Cerebral cortex (tissue), 2 donors: ENCODE measurements around a stretch of chr2.

GRCh38 chr2:40280947-40281784 is 170.7 kb downstream of the SLC8A1 start:
- PRO-cap, 2 experiments, result no peak in any of the 2 experiments

DNA sequence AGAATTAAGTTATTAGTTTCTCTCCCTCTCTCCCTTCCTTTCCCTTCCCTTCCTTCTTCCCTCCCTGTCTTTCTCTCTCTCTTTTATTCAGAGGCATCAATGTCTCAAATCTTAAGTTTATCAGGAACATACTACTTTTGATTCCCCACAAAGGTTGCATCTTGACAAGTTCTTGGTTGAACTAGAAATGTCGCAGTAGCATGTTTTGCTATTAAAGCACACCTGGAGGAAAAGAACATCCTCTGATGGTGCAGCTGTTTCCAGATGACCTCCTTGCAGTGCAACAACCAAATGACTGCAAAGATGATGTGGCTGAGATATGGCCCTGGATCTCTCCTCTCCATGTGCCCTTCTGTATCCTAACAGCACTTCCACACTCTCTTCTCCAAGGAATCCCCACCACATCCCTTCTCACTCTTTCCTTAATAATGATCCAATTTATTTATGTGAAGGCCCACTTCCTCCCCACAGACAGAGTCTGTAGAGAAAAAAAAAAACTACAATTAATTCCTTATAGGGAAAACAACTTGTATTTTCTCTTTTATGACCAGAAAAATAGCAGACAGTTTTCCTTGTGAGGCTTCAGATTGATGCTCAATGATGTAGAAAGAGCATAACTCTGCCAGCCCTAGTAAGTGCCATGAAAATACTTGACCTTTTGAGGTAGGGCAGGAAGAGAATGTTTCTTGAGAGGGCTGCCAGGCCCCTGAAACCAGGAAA is 127.1 kb downstream of the SLC8A1 start:
- PRO-cap, 2 experiments, result no peak in any of the 2 experiments

- PRO-cap, 2 experiments, result no peak in any of the 2 experiments
Observed at GRCh38 chr2:40367290-40368091, 84.4 kb downstream of the SLC8A1 start.

DNA sequence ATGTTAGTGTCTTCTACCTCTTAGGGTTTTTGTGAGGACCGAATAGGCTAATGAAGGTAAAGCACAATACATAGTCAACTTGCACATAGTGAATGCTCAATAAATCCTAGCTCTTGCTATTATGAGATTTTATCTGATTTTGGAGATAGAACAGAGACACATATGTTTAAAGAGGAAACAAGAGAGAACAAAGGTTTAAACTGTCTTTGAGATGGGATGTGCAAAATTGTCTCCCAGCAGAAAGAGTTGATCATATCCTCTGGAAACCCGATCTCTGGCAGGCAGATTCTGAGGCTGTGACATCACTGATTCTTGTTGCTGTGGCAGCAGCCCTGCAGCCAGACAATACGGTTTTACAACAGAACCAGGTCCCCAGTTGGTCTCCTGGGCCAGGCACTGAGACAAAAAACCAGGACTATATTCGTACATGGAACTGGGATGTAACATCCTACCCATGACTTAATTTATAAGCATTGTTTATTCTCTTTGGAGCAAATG is 80.3 kb downstream of the SLC8A1 start:
- PRO-cap, 2 experiments, result no peak in any of the 2 experiments

GRCh38 chr2:40487498-40488082 is 35.7 kb upstream of the SLC8A1 start:
- PRO-cap, 2 experiments, result peak in 1 of 2 experiments; most common plus-strand start chr2:40487766 (in 1); most common minus-strand start chr2:40487669 (in 1)

DNA sequence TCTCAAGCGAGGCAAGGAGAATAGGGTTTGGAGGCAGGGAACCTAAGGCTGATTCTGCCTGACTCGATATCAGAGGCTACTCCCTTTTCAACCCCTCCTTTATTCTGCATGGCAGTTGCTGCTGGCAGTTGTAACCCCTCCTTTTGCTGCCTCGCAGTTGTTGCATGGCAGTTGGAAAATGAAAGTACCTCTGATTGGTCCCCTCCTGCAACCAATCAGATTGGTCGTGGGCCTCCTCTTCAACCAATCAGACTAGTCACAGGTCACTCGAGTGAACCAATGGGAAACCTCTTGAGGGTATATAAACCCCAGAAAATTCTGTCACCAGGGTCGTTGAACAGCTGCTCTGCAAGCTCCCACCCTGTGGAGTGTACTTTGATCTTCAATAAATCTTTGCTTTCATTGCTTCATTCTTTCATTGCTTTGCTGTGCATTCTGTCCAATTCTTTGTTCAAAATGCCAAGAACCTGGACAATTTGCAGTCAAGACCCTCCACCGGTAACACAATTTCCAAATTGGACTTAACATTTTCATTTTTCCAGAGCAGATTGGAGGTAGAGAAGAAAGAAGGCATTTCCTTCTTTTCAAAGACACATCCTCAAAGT is 294.4 kb upstream of the SLC8A1 start:
- PRO-cap, 2 experiments, result no peak in any of the 2 experiments

DNA sequence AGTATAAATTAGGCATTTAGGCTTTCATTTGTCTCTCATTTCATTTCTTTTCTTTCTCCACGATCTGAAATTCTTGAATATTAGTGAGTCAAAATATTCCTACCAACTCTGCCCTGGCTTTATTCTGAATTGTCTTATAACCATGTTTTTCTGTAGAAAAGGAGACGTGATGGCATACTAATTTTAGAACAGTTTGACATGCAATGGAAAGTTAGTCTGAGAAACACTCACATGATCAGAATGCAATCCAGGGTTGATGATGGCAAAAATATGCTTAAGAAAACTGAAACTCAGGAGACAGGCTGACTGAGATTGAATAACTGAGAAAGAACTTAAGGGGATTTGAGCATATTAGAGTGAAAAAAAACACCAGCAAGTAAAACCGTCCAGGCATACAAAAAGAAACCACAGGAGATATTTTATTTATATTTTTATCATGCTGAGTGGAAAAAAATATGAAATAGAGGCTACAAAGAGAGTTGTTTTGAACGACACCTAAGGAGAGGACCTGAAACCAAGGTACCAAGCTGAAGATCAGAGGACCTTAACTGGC is 437.3 kb upstream of the PKDCC start:
- PRO-cap, 2 experiments, result no peak in any of the 2 experiments

DNA sequence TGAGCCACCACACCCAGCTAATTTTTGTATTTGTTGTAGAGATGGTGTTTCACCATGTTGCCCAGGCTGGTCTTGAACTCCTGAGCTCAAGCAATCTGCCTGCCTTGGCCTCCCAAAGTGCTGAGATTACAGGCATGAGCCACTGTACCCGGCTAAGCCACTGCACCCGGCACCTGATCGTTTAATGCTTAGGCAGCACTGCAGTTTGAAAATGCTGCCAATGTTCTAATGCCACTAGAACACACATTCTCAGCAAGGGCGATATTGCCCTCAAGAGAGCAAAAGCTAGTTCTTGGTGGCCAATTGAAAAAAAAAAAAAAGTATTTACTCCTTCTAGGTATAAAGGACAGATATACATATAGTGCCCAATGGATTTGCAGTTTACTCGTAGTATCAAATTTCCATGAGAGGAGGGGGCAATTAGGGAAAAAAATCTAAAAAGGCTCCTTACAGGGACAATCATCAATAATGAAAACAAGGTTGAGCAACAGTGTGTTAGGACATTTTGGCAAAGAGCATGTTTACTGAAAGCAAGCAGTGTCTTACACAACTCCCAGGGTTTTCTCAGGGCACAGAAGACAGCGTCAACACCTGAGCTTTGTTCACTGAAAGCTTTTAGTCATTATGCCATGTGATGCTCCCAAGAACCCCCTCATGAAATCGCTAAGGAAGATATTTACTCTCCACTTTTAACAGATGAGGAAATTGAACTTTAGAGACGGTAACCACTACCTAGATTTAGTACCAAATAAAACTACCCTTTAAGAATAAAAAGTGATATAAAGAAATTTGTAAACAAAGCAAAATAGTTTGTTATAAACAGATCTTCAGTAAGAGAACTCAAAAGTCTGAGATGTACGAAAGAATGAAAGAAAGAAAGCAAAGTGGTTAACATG is 199.8 kb upstream of the PKDCC start:
- PRO-cap, 2 experiments, result no peak in any of the 2 experiments

DNA sequence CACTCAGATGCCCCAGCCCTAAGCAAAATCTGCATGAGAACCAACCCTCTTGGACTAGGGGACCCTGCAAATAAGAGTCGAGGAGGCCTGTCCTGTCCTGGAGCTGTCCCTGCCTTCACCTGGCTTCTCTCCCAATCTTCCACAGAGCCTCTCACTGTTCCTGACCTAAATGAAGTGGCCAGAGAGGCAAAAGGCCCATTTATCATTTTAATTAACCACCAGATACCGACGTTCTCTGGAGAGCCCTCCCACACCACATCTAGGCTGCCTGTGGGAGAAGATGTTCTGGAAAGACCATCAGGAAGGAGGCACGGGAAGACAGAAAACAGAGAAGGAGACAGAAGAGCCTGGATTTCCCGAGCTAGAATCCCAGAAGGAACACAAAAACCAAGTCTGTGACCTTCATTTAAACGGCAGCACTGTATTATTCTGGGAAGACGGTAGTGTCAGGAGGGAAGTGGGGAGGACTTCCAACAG is 120.6 kb upstream of the PKDCC start:
- PRO-cap, 2 experiments, result no peak in any of the 2 experiments

DNA sequence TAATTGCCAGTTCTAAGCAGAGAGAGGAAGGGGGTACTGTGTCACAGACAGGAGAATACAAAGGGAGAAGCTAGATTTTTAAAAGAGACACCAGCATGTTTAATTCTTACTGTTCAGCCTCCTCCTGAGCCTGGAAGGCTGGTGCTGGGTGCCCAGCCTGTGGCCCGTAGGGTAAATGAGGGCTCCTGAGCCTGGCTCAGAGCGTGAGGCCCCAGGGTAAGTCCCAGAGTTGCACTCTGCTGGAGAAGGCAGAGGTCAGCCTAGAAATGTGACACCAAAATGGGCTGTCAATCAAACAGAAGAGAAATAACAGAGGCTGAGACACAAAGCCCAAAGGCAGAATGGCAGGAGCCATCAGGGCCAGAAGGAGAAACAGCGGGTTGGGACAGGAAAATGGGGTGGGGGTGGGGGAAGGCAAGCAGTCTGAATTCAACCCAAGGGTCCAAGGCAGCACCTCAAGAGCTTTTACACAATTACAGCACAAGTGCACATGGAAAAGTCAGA is 58.0 kb upstream of the PKDCC start:
- PRO-cap, 2 experiments, result no peak in any of the 2 experiments

GRCh38 chr2:42050093-42050588 is 2.3 kb downstream of the PKDCC start:
- PRO-cap, 2 experiments, result no peak in any of the 2 experiments

DNA sequence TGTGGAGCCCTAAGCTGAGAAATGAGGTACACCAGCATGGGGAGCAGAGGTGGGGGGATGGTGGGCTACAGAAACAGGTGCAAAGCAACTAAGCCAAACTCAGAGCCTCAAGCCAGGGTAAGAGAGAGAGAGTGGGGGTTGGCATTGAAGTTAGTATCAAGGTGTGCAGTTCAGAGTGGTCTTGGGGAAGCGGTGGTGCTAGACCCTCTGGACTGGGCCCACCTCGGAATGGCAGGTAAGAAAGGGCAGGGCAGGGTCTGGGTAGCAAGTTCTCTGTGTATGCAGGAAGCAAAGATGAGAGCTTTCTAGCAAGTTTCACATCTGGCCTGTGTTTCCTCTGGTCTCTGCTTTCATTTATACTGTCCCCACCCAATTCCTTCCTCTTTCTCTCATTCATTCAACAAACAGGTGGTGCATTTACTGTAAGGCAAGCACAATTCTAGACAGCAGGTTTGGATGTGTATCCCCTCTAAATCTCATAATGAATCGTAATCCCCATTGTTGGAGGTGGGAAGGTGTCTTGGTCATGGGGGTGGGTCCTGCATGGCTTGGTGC is 51.6 kb downstream of the PKDCC start:
- PRO-cap, 2 experiments, result peak in 1 of 2 experiments; most common minus-strand start position 328 of the sequence (in 1)

GRCh38 chr2:42198531-42199500 is 29.7 kb downstream of the EML4 start:
- PRO-cap, 2 experiments, result no peak in any of the 2 experiments

GRCh38 chr2:42330486-42331040 is 30.5 kb downstream of the COX7A2L start:
- PRO-cap, 2 experiments, result no peak in any of the 2 experiments

- PRO-cap, 2 experiments, result no peak in any of the 2 experiments
Observed at GRCh38 chr2:42493654-42493894, 208 bp downstream of the KCNG3 start.

- PRO-cap, 2 experiments, result no peak in any of the 2 experiments
Observed at GRCh38 chr2:42793235-42793869, 969 bp upstream of the HAAO start.

- PRO-cap, 2 experiments, result no peak in any of the 2 experiments
Observed at GRCh38 chr2:42896988-42897413, 104.6 kb upstream of the HAAO start.

DNA sequence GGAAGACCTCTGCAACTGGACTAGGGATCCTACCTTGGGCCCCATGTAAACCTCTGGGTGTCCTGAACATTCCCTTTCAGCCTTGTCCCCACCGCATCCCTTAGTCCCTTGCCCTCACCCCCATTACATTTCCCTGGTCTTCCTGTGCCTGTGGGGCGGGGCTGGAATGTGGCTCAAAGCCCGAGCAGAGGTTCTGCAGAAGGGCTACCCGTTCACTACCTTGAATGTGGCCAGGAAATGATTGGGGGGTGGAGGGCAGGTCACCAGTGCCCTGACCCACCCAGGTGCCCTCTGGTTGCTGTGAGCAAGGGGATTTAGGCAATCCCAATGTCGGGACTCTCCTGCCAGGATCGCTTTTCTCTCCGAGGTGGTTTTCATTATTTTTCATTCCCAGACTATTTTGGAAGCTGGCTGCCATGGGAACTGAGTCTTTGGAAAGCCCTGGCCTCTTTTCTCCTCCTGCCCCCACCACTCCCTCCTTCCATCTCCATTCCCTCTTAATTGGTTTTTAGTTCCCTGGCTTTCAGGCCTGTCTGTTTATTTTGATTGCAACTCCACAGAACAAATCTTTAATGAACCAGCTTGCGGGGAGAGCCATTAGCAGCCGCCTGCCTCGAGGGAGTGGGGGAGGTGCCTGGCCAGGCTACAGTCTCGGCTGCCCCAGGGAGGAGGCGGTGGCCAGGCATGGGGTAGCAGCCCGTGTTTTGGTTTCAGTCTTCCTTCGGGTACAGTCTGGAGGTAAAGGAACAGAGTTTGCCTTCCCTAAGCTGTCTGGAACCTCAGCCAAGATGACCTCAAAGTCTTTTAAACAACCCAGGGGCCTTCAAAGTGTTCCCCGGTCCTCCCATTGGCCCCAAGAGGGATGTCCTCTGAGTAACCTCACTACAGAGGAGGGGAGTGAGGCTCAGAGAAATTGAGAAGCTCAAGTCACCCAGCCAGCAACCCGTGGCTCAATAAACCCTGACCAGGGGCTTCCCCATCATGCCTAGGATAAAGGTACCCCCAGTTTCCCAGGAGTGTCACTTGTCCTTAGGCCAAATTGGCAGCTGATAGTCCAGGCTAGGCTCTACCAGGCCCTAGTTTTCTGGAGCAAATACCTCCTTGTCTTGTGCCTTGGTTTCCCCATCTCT is 114.4 kb upstream of the HAAO start:
- PRO-cap, 2 experiments, result no peak in any of the 2 experiments

GRCh38 chr2:42960354-42960611 is 167.9 kb upstream of the HAAO start:
- PRO-cap, 2 experiments, result no peak in any of the 2 experiments

- PRO-cap, 2 experiments, result no peak in any of the 2 experiments
Observed at GRCh38 chr2:42962037-42962444, 169.7 kb upstream of the HAAO start.